H1 (cell line): ENCODE measurements around the genes ENSG00000230707 and SPANXA1.

GRCh38 chrX:136046642-136047251, 61.5 kb downstream of the SLC9A6 start:
- RRBS = no CpG with 5 or more reads among the region's 6 CpGs
CAGE:
- cytosol, long polyA plus RNA = no peak
- long polyA plus RNA = no peak
- nucleus, long polyA plus RNA = no peak

- RRBS = no CpG with 5 or more reads among the region's 7 CpGs
CAGE:
- cytosol, long polyA plus RNA = no peak
- long polyA plus RNA = no peak
- nucleus, long polyA plus RNA = no peak
Observed at GRCh38 chrX:136156491-136157106, 40.2 kb upstream of the FHL1 start.

DNA sequence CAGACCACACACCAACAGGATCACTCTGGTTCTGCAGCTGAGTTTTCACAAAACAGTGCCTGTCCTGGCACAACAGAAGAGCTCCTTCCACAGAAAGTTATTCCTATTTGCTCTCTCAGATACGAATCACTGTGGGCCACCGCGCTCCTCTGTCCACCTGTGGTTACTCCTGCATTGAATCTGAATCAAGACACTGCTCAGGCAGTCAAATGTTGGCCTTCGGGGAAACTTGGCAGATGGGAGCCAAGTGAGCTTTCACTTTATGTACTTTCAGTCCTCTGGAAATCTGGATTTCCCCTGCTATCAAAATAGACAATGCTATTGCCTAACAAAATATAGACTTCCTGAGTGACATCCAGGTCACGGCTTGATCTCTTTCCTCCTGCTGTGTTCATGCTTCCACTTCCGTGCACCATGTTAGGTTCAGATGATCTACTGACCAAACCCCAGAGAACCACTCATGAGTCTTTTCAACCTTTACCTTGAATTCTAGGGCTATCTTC, 5.7 kb upstream of the FHL1 start:
- RRBS = no CpG with 5 or more reads among the region's 6 CpGs
CAGE:
- cytosol, long polyA plus RNA = no peak
- long polyA plus RNA = no peak
- nucleus, long polyA plus RNA = no peak

DNA sequence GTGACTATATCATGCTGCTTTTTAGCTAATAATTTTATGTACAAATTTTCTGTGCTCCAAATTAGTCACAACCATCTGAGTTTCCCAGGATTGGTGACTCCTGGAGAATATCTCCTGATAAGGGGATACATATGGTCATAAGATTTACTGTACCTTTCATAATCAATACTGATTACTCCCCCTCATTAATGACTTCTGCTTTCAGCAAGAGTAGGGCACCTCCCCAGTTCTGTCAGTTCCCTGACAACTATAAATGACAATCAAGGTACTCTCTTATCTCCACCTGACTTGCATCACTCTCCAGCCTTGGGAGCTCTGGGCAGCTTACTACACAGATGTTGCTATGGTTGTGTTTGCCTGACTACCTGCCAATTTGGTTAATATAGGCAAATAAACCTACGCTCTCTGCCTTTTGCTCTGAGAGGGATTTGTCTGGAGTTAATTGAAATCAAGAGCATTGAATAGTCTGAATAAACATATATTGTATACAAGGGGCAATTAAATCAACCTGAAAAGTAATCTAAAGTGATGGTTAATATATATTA, 22.7 kb upstream of the MAP7D3 start:
- RRBS = no CpG with 5 or more reads among the region's 1 CpG
CAGE:
- cytosol, long polyA plus RNA = no peak
- long polyA plus RNA = no peak
- nucleus, long polyA plus RNA = no peak

DNA sequence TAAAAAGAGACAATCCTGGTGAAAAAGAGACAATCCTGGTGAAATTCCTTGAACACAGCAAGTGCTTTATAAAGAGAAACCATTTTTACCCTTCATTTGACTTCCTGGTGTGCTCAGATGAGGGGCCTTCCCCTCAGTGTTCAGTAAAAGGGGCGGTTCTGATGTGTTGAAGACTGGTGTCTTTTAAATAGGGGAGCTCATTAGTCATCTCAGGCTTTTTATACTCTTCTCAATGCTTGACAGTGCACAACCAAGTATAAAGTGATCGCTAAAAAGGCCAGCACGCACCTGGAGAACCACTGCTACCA, 30.7 kb upstream of the CD40LG start:
- RRBS = no CpG with 5 or more reads among the region's 3 CpGs
CAGE:
- cytosol, long polyA plus RNA = no peak
- long polyA plus RNA = no peak
- nucleus, long polyA plus RNA = no peak

DNA sequence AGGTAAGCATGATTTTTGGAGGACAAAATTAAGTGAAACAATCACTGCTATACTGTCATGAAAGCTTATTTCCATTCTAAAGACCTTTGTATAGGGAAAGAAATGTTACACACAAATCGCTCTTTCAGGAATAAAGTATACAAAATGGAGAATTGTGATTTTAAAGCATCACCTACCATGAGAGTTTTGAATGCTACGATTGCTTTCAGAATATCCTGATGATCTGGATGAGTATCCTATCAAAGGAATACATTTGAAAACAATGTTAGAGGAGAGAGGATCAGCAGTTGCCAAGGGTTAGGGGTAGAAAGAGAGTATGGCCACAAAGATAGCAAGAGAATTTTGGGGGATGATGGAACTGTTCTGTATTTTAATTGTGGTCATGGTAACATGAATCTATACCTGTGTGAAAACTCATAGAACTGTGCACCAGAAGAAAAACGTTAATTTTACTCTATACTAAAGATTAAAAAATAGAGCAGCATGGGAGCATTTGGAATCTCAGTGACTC, 39.9 kb downstream of the CD40LG start:
- RRBS = no CpG with 5 or more reads among the region's 3 CpGs
CAGE:
- cytosol, long polyA plus RNA = no peak
- long polyA plus RNA = no peak
- nucleus, long polyA plus RNA = no peak

DNA sequence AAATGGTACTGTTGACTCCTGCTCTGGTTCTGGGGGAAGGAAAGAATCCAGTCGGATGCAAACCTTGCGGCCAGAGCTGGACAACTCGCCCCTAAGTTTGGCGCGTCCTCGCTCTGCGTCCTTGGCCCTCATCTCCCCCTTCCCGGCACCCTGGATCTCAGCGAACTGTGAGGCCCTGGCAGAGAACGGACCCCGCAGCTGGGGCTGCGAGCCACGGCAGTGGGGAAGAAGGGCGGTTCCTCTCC, 14.0 kb downstream of the ARHGEF6 start:
- RRBS = no CpG with 5 or more reads among the region's 14 CpGs
CAGE:
- cytosol, long polyA plus RNA = no peak
- long polyA plus RNA = no peak
- nucleus, long polyA plus RNA = no peak

DNA sequence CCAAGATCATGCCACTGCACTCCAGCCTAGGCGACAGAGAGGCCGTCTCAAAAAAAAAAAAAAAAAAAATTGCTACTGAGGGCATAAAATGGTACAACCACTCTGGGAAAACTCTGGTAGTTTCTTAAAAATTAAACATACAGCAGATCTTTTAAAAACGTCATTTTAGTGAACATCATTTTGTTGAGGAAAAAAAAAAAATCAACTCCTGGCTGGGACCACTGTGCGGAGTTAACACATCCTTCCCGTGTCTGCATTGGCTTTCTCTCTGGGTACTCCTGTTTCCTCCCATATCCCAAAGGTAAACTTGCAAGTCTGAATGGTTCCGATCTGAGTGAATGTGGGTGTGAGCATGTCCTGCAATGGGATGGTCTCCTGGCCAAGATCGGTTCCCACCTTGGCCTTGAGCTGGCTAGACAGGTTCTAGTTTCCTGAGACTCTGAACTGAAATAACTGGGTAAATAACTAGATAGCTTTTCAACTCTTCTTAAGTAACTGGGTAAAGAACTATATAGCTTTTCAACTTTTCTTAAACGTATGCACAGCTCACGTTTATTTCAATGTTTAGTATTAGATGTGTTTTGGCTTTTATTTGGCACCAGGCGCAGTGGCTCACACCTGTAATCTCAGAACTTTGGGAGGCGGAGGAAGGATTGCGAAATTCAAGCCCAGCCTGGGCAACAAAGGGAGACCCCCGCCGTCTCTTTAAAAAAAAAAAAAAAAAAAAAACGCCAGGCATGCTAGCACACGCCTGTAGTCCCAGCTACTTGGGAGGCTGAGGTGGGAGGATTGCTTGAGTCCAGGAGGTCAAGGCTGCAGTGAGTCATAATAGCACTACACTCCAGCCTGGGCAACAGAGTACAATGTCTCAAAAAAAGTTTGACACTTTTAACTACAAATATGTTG, 14.1 kb downstream of the RBMX start:
- RRBS = no CpG with 5 or more reads among the region's 16 CpGs
CAGE:
- cytosol, long polyA plus RNA = no peak
- long polyA plus RNA = no peak
- nucleus, long polyA plus RNA = no peak

- RRBS = no CpG with 5 or more reads among the region's 18 CpGs
CAGE:
- cytosol, long polyA plus RNA = no peak
- long polyA plus RNA = no peak
- nucleus, long polyA plus RNA = no peak
Observed at GRCh38 chrX:137031919-137032190, 1.9 kb downstream of the GPR101 start.

DNA sequence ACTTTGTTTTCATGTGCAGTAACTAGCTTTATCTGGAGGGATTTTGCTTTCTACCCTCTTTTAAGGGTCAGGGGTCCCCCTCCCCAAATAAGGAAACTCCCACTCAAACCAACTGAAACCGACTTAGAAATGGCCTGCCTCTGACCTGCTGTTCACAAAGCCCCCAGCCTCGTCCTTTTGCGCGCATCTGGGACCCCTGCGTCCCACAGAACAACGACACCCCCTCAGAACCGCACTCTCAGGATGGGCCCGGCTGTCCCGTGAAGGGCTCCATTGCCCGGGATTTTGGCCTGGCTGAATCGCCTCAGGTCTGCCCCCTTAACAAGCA, 2.7 kb upstream of the ZIC3 start:
- RRBS = 2% methylated on average over 2 of the region's 11 CpGs
CAGE:
- cytosol, long polyA plus RNA = start-site peak on the plus strand centred at position 140 of the sequence, 204 bp wide, 28 reads
- long polyA plus RNA = no peak
- nucleus, long polyA plus RNA = start-site peak on the plus strand centred at position 138 of the sequence, 252 bp wide, 40 reads

GRCh38 chrX:139200718-139201249, 329.8 kb upstream of the F9 start:
- RRBS = no CpG with 5 or more reads among the region's 7 CpGs
CAGE:
- cytosol, long polyA plus RNA = no peak
- long polyA plus RNA = no peak
- nucleus, long polyA plus RNA = no peak

- RRBS = no CpG with 5 or more reads among the region's 7 CpGs
CAGE:
- cytosol, long polyA plus RNA = no peak
- long polyA plus RNA = no peak
- nucleus, long polyA plus RNA = no peak
Observed at GRCh38 chrX:139224853-139225410, 305.6 kb upstream of the F9 start.

DNA sequence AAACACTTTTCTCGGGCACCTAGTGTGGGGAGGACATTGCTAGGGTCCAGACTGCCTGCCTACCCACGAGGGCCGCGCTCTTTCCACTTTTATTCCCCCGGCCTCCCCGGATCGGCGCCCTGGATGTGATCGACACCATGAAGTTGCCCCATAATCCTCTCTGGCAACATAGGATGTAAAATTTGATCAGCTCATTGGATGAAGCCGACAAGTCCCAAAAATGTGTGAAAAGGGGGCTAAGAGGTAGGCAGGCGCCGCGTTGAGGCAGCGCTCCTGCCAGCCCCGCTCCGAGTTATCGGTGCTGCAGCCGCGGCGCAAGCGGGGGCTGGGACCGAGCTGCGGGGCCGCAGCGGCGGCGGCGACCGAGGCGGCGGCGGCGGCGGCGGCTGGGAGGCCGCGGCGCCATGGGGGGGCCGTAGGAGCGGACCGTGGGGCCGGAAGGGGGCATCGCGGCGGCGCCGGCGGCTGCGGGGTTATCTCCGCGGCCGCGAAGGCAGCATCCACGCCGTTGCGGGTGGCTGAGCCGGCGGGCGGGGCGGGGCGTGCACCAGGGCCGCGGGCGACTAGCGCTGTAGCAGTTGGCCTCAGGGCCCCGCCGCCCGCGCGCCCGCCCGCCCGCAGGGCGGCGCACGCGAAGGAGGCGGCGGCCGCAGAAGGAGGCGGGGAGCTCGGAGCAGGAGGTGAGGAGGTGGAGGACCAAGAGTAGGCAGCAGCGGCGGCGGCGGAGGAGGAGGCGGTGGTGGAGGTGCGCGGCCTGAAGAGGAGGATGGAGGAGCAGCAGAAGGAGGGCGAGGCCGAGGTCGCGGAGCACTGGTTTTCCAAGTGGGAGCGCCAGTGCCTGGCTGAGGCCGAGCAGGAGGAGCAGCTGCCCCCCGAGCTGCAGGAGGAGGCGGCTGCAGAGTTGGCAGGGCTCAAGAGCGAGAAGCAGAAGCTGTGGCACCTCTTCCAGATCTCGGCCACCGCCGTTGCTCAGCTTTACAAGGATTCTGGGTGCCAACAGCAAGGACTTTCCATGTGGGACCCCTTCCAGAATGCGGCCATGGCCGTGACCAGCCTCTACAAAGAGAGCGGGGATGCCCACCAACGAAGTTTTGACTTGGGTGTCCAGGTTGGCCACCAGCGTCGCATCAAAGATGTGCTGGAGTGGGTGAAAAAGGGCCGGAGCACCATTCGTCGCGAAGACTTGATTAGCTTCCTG, at the start of gene ENSG00000230707:
Gene ENSG00000230707 (plus strand): TSS at position 702 of the 1,198 bp plus-strand sequence.
- RRBS = under 1% methylated on average over 11 of the region's 111 CpGs
CAGE:
- cytosol, long polyA plus RNA = no peak
- long polyA plus RNA = no peak
- nucleus, long polyA plus RNA = no peak

GRCh38 chrX:140503404-140504499, 1.1 kb downstream of the SOX3 start:
- RRBS = 2% methylated on average over 26 of the region's 120 CpGs
CAGE:
- cytosol, long polyA plus RNA = no peak
- long polyA plus RNA = no peak
- nucleus, long polyA plus RNA = no peak

GRCh38 chrX:140764246-140764973, 238.0 kb upstream of the SPANXB1 start:
- RRBS = no CpG with 5 or more reads among the region's 42 CpGs
CAGE:
- cytosol, long polyA plus RNA = no peak
- long polyA plus RNA = start-site peak on the plus strand at chrX:140764547-140764632, 36 and 28 reads in 2 replicates
- nucleus, long polyA plus RNA = start-site peak on the plus strand at chrX:140764579-140764616, 60 reads

DNA sequence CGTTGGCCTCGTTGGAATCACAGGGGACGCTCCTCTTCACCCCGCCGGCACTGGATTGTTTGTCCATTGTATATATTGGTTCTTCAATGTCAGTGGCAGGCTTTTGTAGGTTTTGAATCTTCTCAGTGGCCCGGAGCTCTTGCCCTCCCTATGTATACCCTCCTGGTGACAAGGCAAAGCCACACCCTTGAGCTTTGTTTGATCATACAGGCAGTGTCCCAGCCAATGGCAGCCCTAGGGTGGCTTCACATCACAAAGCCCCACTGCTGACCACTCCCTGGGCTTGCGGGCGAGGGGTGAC, at the start of gene SPANXA1:
Gene SPANXA1 (minus strand): TSS at position 127 of the 301 bp plus-strand sequence.
- RRBS = no CpG with 5 or more reads among the region's 8 CpGs
CAGE:
- cytosol, long polyA plus RNA = no peak
- long polyA plus RNA = no peak
- nucleus, long polyA plus RNA = no peak

- RRBS = no CpG with 5 or more reads among the region's 2 CpGs
CAGE:
- cytosol, long polyA plus RNA = no peak
- long polyA plus RNA = no peak
- nucleus, long polyA plus RNA = no peak
Observed at GRCh38 chrX:141846100-141846431, 8.0 kb downstream of the MAGEC3 start.

DNA sequence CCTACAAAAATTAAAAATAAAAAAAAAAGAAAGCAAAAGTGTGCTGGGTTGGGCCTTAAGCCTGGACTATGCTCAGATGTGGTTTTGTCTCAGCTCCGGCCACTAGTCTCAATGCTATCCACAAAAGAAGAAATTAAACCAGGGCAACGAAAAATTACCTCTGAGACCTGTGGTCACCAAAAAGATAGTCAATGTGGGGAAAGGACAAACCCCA, 210.3 kb upstream of the MAGEC2 start:
- RRBS = no CpG with 5 or more reads among the region's 2 CpGs
CAGE:
- cytosol, long polyA plus RNA = no peak
- long polyA plus RNA = no peak
- nucleus, long polyA plus RNA = no peak

GRCh38 chrX:145819520-145819901, 1.9 kb downstream of the SLITRK2 start:
- RRBS = no CpG with 5 or more reads among the region's 1 CpG
CAGE:
- cytosol, long polyA plus RNA = no peak
- long polyA plus RNA = no peak
- nucleus, long polyA plus RNA = no peak

DNA sequence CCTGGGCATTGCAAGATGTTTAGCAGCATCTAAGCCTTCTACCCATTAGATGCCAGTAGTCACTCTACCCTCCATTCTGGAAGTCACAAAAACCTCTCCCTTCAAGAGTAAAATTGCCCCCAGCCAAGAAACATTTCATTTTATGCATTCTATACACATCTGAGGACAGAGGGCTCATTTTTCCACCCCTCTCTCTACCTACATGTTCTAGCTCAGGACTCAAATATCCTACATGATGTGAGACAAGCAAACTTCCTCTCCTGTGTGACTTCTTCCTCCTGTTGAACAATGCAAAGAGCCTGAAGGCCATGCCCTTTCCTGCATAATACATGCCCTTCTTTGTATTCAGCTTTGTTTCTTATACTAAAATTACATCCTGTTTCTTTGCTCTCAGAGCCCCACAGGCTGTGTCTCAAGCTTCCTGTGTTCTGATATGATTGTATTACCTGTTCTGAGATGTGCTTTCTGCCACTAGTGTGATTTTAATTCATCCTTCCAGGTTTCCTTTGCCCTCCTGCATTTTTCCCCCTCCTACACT, 166.5 kb upstream of the AFF2 start:
CAGE:
- cytosol, long polyA plus RNA = no peak
- long polyA plus RNA = no peak
- nucleus, long polyA plus RNA = no peak